Thoracic aorta (tissue), 1 donor: Measurements from ENCODE around the gene BOK.

DNA sequence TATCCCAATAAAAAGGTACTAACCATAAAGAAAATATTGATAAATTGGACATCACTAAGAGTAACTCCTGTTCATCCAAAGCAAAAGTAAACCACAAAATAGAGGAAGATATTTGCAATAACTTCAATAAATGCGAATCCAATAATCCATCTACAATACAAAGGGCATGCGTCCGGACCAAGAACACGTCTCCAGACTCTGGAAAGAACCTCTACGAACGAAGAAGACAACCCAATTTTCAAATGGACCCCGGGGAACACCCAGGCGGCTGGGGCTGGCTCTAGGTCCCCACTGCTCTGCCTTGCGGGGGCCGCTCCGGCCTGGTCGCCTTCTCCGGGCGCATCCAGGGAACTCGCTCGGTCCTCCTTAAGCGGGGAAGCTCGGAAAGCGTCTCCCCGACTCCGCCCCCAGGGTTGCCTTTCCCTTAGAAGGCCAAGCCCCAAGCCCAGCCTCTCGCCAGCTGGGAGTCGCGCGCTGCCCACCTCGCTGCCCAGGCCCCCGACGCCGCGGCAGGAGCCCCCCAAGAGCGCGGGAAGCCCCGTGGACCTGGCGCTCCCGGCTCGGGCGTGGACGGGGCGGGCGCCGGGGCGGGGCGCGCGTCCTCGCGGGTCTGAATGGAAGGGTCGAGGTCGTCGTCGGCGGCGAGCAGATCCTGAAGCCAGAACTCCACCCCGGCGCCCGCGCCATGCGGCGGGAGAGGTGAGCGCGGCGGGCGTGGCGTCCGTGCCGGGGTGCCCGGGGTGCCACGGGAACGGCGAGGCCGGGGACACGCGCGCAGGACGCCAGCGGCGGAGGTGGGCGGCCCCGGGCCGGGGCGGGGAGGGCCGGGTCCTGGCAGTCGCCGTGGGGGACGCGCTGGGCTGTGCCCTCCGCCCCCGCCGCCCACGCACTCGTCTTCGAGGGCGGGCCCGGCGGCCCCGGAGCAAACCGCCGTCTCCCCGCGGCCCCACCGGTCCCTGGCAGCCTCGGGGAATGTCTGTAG, at the start of gene BOK:
TSS of gene BOK (plus strand) at position 451 of the 982 bp plus-strand sequence.
- RAMPAGE, long total RNA: no peak

DNA sequence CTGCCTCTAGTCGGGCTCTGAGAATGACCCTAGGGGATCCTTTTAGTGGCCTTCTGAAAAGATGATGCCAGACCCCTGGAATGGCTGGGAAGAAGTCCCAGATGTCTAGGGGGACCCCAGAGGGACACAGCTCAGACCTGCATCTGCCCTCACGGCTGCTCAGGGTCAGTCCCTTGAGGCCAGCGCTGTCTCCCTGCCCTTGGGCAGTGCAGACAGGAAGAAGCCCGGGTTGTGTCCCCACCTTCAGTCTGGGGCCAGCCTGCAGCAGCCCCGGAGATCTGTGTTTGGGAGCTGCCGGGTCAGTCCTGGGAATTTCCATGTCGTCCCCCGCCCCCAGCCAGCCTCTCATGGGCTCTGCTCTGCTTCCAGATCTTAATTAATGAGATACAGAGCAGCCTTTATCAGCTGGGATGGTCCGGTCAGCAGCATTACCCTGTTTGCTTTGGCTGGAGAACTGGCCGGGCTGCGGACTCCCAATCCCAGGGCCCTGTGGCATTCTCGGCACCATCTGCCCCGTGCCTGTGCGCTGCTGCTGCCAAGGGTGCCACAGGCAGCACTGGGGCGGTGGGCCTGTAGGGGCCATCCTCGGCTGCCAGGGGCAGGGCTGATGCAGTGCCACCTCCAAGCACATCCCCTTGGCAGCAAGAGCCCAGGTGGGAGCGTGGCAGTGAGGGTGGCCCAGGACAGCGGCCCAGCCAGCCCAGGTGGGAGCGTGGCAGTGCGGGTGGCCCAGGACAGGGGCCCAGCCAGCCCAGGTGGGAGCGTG, 2.4 kb downstream of the BOK start:
- RAMPAGE, long total RNA: no peak

DNA sequence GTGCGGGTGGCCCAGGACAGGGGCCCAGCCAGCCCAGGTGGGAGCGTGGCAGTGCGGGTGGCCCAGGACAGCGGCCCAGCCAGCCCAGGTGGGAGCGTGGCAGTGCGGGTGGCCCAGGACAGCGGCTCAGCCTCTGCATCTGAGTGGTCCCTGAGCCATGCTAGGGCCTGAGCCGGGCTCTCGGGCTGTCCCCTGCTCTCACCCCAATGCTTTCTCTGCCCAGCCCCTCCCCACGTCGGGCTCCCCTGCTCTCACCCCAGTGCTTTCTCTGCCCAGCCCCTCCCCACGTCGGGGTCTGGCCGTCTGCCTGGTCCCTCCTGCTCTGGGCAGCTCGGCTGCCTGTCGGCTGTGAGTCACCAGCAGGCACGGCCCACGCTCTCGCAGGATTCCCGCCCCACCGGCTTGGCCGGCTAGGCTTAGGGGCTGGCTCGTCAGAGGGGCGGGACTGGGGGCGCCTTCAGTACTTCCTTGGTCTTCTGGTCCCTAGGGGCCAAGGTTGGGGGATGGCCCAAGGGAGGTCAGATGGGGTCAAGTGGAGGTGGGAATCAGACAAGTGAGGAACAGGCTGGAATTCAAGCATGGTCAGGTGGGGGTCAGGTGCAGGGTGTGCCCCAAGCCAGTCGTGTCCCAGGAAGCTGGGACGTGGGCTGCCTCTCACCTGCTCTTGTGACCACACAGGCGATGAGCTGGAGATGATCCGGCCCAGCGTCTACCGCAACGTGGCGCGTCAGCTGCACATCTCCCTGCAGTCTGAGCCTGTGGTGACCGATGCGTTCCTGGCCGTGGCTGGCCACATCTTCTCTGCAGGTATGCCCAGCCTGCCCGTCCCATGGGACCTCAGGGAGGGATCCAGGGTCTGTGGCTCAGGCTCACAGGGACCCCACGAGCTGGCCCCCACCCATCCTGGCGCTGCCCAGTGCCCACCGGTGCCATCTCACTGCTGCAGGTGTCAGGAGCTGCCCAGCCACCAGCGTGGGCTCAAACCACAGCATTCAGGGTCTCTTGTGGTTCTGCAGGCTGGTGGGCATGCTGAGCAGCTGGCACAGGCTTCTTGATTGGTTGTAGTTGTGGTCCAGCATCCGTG, 3.5 kb downstream of the BOK start:
- RAMPAGE, long total RNA: no peak

GRCh38 chr2:241617261-241618383, 19.3 kb downstream of the THAP4 start:
- RAMPAGE, long total RNA: no peak

GRCh38 chr2:241619573-241619884, 17.4 kb downstream of the THAP4 start:
- RAMPAGE, long total RNA: no peak

DNA sequence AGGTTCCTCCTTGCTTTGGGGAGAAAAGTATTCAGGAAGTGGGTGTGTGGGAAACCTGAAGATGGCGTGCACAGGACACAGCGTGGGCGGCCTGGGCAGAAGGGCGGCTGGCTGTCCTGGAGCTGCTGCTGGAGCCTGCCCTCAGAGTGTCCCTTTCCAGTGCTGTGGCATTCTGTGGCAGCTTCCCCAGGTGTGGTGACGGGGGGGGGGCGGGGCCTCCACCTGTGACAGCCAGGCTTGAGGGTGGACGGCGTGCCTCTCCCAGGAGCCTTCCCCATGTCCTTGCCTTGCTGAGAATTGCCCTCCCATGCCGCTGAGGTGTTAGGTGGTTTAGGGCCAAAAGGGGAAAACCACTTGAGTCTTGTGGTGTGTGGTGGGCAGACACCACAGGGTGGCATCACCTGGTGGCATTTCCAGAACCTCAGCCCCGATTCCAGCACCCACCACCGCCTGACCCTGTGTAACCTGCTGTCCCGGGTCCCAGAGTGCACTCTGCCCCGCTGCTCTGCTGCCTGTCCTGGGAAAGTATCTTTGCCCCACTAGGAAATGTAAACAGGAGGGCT, 13.7 kb downstream of the DTYMK start:
- RAMPAGE, long total RNA: no peak

DNA sequence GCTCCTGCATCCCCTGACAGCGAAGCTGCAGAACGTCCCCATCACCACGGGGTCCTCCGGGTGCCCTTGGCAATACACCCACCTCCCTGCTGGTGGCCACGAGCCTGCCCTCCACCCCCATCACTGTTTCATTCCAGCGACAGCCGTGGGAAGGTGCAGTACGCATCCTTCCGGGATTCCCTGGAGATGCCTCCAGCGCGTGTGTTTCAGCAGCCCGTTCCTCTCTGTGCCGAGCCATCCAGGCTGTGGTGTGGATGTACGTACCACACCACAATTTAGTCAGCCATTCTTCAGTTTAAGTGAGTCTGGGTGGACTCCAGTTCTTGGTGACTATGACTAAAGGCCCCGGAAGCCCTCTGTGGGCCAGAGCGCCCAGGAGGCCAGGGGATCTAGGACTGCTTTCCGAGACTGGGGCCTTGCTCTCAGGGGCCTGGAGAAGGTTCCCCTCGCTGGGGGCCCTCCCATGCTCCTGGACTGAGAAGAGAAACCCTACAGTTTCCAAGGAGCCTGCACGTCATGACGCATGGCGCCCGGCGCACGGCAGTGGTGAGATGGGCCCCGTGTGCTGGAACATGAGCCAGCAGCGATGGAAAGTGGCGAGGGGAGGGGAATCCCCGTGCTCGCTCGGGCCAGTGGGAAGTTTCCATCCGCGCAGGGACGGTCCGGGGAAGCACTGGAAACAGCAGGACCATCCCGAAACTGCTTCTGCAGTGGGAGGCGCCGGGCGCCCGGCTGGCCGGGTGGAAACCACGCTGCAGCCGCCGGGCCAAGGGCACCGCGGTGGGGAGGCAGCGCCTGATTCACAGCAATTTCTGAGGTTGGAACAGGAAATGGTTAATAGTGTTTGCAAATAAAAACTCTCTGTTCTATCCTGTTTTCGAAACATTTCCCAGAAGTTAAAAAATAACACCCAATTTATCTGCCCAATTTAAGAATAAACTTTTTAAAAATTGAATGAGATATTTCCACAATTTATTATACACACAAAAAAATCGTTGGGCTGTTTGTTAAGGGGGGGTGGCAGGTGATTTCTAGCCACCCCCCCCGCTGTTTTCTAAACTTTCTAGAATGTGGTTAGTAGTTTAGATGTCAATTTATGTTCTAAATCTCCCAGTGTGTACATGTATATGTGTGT, 4.8 kb upstream of the PDCD1 start:
- RAMPAGE, long total RNA: no peak

DNA sequence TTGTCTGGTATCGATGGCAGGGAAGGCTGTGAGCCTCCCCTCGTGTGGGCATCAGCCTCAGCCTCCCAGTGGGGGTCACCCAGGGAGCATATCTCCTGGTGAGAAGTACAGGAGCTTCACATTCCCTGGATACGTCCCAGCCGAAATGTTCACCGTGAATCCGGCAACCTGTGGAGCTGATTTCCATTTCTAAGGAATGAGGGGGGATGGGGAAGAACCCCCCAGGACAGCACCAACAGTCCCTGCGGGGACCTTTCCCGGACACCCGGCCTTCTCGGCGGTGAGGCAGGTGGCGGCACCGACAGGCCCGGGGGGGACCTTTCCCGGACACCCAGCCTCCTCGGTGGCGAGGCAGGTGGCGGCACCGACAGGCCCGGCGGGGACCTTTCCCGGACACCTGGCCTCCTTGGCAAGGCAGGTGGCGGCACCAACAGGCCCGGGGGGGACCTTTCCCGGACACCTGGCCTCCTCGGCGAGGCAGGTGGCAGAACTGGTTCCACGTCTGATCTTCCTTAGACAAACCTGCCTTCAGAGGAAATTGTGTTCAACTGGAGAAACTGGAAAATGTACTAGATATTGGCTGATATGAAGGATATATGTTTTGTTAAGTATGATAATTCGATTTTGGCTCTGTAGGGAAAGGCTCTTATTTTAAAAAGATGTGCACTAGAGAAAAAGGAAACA, 9.5 kb downstream of the FAM240C start:
- RAMPAGE, long total RNA: no peak

- RAMPAGE, long total RNA: no peak
Measured at GRCh38 chr2:241900866-241901324, 631 bp upstream of the FAM240C start.

- RAMPAGE, long total RNA: no peak
Measured at GRCh38 chr2:241915376-241915978, 15.2 kb upstream of the FAM240C start.